Pulmonary artery (tissue), 1 donor: ENCODE data around the gene ZNF423.

DNA sequence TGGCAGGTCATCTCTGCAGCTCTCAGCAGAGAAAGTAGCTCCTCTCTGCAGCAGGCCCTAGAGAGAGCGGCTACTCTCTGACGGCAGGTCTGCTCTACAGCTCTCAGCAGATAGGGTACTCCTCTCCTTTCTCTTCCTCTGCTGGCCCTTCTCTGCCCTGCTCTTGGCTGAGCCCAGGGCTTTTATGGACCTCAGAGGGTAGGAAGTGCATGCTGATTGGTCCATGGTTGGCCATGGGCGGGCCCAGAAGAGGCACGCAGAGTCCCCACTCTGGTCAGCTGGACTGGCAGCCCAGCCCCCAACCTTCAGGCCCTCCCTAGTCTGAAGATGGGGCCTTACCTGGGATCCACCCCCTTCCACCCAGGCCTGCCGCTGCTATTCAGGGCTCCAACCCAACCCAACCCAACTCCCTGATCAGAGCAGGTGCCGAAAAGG lies 18.5 kb upstream of the DNAJA2 start:
- PRO-cap: no peak

DNA sequence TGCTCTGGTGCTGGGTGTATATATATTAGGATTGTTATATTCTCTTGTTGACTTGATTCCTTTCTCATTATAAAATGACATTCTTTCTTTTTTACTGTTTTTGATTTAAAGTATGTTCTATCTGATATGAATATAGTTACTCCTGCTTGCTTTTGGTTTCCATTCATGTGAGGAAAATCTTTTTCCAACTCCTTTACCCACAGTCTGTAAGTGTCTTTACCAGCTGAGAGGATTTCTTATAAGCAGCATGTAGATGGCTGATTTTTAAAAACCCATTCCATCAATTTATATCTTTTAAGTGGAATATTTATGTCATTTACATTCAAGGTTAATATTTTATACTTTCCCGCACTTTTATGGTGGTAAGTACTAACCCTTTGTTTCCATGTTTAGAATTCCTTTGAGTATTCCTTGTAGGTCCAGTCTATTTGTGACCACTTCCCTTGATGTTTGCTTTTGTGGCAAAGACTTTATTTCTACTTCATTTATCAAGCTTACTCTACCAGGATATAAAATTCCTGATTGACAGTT lies 153.4 kb upstream of the NETO2 start:
- PRO-cap: no peak

DNA sequence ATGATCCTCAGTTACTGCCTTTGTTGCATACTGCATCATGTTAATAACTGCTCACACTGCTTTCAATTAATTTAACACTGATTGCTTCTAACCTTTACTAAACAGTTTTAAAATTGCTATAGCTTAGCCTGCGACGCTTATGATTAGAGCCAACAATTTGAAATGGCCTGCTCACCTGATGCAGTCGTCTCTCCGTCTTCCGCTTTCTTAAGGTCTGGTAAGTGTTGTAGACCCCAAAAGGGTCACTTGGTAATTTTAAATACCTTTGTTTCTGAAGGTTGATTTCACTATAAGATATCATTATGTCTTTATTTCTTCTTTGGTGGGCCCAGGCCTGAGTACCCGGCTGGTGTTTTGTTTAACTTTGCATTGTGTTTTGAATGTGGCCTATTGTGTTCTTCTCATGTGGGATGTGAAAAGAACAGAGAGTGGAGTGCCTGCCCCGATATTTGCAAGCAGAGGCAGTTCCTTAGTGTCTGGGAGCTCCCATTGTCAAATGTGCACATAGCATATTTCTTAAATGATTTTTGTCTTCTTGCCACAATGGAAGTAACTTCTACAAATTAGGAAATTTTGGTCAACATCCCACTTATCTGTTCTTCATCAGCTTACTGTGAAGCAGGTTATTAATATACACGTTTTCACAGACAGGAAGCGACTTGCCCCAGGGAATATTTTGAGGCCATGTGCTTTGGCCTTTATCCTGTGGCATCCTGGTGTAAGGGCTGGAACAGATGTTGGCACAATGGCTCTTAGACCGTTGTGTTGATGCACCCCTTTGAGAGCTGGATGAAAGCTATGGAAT lies 2.8 kb downstream of the PHKB start:
- PRO-cap: no peak

- PRO-cap: no peak
Measured at GRCh38 chr16:48045650-48046014, 110.2 kb downstream of the ABCC12 start.

GRCh38 chr16:48384009-48384429 lies 1.2 kb downstream of the SIAH1 start:
- PRO-cap: no peak

DNA sequence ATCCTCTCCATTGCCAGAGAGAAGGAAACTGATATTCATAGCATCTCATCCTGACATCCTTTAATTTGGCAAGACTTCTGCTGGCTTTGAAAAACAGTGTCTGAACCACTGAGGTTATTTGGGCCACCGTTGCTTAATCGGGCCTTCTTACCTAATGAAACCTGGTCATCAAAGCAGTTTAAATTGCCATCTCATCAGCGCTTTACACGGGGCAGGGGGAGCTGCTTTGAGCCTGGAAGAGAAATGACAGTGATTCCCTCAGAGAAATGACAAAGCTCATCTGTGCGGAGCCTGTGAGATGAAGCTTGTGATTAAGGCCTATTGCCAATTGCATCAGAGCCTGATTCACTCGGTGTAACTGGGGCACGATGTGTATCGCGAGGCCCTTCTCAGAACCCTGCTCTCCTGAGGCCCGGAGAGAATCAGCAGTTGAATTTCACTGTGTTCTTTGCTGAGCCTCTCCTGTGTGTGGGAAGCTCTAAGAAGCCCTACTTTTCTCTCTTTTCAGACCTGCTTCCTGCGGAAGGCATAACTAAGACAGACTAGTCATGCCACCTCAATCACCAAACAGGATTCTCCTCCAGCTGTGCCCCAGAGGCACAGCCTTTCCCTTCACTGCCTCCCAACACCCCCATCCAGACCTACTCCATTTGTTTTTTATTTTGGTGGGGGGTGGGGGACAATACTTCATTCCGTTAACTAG lies 8.7 kb upstream of the SIAH1 start:
- PRO-cap: no peak

GRCh38 chr16:48560647-48561428 lies 49.1 kb downstream of the N4BP1 start:
- PRO-cap: no peak

GRCh38 chr16:48577296-48578152 lies 32.5 kb downstream of the N4BP1 start:
- PRO-cap: no peak

DNA sequence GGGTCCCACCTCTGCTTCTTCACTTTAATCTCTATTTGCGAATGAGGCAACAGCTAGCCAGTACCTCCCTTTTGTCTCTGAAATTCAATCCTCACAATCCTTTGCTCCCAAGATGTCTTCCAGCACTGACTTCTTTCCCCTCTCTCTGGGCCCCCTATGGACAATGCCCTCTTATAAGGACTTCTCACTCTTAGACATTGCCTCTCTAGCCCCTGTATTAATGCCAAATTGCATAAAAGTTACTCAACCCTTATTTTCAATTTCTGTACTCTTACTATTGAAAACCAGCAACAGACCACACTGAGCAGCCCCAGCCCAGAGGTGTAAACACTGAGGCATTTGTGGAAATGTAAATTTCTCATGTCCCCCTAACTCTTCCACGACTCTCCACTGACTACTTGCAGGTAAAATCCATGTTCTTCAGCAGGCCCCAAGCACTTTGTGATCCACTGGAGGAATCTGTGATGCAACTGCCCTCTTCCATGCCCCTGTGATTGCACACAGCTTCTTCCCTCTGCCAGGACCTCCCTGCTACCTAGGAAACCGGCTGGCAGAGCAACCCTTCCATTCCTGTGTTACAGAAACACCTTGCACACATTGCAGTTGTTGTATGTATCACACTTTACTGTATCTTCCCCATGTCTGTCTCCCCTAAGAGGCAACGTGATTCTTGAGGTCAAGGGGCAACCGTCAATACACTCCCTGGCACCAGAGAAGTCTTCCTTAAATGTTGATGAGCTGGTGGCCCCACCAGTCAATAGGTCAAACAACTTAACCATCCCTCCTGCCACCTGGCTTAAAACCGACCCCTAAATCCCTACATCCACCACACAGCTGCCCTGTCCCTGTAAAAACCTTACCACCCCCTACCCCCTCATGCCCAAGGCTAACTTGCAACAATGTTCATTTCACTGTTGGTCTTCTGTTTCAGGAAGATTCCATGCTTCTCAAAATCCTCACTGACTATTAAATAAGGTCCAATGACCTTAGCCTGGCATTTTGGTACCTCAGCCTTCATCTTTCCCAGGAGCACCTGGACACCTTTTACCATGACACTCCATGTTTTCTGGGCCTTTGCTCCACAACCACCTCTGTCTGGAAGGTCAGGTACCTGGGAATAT lies 4.2 kb downstream of the N4BP1 start:
- PRO-cap: no peak

DNA sequence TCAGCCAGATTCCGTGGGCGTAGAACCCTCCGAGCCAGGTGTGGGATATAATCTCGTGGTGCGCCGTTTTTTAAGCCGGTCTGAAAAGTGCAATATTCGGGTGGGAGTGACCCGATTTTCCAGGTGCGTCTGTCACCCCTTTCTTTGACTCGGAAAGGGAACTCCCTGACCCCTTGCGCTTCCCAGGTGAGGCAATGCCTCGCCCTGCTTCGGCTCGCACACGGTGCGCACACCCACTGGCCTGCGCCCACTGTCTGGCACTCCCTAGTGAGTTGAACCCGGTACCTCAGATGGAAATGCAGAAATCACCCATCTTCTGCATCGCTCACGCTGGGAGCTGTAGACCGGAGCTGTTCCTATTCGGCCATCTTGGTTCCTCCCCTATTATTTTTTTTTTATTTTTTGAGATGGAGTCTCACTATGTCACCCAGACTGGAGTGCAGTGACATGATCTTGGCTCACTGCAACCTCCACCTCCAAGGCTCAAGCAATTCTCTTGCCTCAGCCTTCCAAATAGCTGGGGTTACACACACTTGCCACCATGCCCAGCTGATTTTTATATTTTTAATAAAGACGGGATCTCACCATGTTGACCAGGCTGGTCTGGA lies 164.3 kb upstream of the N4BP1 start:
- PRO-cap: no peak

DNA sequence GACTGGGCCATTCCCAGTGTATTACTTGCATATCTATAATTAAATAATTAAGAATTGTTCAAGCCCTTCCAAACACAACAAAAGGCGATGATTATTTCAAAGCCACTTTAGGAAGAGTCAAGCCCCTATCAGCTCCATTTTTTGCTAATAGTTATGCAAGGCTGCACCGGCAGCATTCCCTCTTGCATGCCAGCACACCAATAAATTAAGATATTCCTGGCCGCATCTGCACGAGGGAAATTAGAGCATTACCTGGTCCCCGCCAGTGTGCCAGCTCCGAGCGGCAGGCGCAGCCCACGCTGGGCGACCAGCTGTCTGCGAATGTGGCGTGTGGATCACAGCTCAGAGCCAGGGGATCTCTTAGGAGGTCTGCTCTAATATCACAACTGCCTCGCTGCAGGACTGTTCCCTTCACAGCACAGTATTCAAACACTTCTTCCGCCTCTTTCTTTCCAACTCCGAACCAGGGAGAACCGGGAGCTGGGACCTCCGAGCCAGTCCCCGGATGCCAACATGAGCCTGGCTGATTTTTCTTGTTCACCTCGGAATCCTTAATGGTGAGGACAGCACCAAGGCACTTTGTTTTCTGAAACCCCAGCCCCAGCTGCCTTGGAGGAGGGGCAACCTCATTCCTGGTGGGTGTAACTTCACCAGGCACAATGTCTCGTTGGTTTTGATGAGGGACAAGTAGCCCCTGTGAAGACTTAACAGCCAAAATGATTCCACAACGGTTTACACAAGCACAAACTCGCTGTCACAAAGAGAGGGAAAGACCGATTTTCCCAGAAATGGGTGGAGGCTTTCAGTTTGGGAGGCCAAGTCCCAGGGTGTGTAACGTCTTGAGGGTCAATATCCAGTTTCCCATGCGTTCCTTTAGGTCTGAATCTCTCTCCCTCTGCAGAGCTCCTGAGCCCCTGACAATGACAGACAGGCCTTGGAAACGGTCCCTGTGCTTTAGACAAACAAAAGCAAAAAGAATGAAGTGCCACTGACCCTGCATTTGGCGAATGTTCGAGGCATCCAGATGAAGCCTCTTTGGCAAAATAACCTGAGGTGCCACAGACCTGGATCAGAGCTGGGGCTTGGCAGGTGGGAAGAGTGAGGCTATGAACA lies 213.1 kb downstream of the C16orf78 start:
- PRO-cap: no peak

DNA sequence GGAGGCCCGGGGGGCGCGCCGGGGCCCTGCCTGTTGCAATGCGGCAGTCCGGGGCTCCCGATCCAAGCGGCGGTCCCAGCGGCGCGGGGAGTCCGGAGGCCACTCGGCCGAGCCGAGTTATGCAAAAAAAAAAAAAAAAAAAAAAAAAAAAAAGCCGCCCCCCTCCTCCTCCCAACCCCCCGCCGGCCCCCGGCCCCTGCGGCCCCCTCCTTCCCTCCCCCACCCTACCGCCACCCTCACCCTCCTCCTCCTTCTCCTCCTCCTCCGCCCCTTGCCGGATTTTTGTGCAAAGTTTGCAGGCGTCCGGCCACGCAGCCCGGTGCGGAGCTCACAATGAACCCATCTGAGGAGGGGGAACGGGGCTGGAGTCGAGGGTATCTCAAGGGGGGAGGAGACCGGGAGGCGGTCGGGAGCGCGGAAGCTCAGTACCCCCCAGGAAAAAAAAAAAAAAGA lies at the start of gene ZNF423:
Gene ZNF423 (minus strand): TSS at position 122 of the 453 bp plus-strand sequence.
- PRO-cap: unidirectional peak, plus-strand start at position 289 of the sequence

GRCh38 chr16:49923949-49924531 lies 68.1 kb upstream of the ZNF423 start:
- PRO-cap: no peak

GRCh38 chr16:50066581-50066910 lies 776 bp downstream of the HEATR3 start:
- PRO-cap: no peak

- PRO-cap: no peak
Measured at GRCh38 chr16:50105359-50105836, 39.6 kb downstream of the HEATR3 start.

- PRO-cap: unidirectional peak, plus-strand start at chr16:50153534
Measured at GRCh38 chr16:50153324-50153789, 251 bp downstream of the TENT4B start.

GRCh38 chr16:50158159-50159022 lies 5.3 kb downstream of the TENT4B start:
- PRO-cap: no peak

DNA sequence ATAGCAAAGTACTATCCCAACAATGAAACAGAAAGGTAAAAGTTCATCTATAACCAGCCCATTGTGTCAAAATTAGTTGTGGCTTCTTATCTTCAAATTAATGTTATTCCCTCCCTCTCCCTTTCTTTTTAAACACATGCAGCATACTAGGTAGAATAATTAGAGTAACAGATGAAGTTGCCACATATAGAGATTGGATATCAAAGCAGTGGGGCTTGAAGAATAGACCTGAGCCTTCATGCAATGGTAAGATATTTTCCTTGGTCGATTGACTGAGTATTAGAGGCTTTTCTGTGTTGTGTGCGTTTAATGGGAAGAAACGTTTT lies 41.6 kb upstream of the ADCY7 start:
- PRO-cap: no peak

- PRO-cap: no peak
Measured at GRCh38 chr16:50235304-50236156, 30.8 kb upstream of the ADCY7 start.

- PRO-cap: no peak
Measured at GRCh38 chr16:50272056-50272528, 5.7 kb downstream of the ADCY7 start.